Metastatic Pancreatic Carcinoma in the Ovary (tissue), 1 donor: ENCODE measurements around the gene GALNT5.

DNA sequence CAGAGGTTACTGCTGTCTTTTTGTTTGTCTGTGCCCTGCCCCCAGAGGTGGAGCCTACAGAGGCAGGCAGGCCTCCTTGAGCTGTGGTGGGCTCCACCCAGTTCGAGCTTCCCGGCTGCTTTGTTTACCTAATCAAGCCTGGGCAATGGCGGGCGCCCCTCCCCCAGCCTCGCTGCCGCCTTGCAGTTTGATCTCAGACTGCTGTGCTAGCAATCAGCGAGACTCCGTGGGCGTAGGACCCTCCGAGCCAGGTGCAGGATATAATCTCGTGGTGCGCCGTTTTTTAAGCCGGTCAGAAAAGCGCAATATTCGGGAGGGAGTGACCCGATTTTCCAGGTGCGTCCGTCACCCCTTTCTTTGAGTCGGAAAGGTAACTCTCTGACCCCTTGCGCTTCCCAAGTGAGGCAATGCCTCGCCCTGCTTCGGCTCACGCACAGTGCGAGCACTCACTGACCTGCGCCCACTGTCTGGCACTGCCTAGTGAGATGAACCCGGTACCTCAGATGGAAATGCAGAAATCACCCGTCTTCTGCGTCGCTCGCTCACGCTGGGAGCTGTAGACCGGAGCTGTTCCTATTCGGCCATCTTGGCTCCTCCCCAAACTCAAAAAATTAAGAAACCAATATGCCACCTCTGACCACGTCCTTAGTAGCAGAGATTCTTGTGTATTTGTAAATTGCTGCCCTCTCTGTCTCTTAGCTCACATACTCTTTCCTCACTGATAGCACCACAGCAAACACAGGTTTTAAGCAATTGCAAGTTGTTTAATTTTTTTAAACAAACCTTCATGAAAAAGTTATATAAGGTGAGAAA lies 29.8 kb downstream of the NEB start:
- PRO-cap = no peak

GRCh38 chr2:151791502-151792693 lies 36.3 kb downstream of the ARL5A start:
- PRO-cap = no peak

DNA sequence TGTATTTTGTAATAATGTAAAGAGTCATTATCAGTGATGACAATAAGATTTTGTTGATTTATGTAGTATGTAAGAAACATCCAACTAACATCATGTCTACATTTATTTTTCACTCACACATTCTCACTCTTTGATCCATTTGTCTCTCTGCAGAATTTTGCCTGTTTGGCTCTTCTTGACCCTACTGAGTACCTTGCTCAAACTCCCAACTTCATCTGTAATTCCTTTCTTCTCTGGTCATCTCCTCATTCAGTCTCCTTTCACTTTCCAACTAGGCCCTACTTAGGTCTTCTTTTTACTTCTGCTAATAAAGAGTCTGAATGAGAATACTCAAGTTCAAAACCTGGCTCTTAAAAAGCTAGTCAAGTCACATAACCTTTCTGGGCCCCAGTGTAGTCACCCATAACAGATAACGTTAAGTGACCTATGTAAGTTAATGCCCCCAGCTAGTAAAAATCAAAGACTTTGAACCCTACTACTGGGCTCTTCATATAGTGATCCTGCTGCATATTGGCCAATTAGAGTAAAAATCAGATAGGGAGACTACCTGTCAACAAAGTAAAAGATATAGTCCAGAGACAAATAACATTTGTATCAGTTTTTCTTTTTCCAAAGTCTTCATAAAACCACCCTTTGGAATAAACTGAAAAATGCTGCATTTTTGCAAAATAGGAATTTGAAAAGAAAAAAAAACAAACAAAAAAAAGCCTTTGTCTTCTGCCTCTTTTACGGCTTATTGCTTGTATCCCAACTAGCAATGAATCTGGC lies 17.8 kb downstream of the ARL5A start:
- PRO-cap = no peak

GRCh38 chr2:151853315-151853885 lies 25.2 kb upstream of the ARL5A start:
- PRO-cap = no peak

DNA sequence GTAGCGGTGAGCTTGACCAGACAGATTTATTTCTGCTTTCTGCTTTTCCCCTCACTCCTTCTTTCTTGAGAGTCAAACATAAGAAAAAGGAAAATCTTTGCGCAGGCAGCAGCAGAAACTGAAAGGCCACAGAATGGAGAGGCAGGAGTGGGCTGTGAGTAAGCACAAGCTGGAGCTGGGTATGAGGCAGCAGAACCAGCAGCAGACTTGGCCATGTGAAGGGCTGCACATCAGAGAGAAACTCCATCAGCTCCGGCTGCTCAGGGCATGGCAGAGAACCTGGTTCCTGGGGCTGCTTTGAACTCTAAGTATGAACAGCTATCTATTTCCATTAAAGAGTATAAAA lies 99.6 kb upstream of the ARL5A start:
- PRO-cap = no peak

- PRO-cap = no peak
Measured at GRCh38 chr2:152173822-152174247, 1.7 kb downstream of the STAM2 start.

DNA sequence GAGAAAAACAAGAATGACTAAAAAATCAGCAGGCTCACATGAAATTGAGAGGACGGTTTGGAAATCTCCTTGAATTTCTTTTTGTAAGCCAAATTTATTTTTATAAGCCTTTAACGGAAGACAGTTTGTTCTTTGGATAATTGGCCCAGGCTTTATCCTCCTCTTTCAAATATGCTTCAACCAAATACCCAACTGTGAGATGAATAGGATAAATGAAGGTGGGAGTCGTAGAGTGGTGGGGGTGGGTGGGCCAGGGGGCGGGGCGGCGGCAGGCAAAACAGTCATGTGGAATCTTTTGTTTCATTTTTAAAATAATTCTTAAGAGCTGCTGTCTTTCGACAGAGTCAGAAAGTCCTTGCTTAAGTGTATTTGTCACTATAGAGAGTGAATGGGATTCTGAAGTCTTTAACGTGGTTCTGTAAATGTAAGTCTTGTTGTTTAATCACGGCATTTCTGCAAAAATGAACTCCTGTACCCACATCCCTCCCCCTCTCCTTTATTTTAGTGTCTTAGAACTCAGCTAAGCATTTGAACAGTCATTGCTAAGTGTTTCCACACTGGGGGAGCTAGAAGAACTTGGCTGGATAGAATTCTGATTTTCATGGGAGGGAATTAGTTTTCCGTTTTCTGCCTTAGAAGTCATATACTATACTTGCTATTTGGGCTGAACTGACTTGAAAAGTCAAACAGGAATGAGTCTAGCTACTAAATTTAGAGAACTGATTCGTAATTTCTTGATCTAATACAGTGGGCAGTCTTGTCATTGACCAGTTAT lies 60.9 kb downstream of the FMNL2 start:
- PRO-cap = no peak

GRCh38 chr2:152468901-152469611 lies 134.1 kb downstream of the FMNL2 start:
- PRO-cap = unidirectional peak, minus-strand start at chr2:152469238

DNA sequence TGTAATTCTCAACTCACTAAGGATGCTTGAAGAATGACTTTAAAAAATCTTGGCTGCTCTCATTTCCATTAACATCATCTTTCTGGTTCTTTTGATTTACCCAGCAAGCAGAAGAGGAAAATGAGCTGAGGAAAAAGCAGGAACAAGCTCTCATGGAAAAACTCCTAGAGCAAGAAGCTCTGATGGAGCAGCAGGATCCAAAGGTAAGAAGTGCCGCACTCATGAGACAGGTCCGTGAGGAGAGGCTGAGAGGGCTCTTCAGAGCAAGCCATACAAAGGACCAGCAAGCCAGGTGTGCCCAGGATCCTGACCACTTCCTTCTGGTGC lies 77.4 kb downstream of the PRPF40A start:
- PRO-cap = no peak

GRCh38 chr2:156083531-156084155 lies 248.9 kb downstream of the NR4A2 start:
- PRO-cap = no peak

DNA sequence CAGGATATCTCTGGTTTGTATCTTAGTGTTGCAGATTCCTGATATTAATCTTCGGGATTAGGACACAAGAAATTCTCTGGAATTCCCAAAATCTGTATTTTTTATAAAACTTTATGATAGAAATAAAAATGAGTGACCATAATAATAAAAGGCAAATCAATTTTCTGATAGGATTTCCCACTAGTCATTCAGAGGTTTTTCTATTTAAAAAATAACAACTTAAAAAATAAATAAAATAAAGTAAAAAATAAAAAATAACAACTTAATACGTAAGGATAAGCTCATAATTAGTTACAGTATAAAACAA lies 158.9 kb downstream of the NR4A2 start:
- PRO-cap = no peak

DNA sequence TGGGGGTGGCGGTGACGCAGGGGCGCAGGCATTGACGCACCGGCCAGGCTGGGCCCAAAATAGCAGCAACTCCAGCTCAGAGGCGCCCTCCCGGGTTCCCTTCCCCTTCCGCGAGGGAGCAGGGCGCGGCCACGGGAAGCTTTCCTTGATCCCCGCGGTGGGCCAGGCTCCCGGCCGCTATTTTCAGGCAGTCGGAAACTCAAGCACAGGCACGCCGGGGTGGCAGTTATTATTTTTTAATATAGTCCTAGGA lies 2.1 kb upstream of the NR4A2 start:
- PRO-cap = bidirectional peak, plus-strand start at position 148 of the sequence, minus-strand start outside the sequence

- PRO-cap = no peak
Measured at GRCh38 chr2:156405341-156405956, 30.7 kb upstream of the GPD2 start.

GRCh38 chr2:156534921-156535601 lies 98.9 kb downstream of the GPD2 start:
- PRO-cap = no peak

DNA sequence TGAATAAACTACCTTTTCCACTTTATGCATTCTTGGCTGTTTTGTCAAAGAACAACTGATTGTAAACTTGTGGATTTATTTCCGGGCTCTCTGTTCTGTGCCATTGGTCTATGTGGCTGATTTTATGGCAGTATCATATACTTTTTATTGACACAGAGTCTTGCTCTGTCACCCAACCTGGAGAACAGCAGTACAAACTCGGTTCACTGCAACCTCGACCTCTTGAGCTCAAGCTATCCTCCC lies 6.7 kb upstream of the GALNT5 start:
- PRO-cap = no peak

GRCh38 chr2:157257361-157258296 lies at the start of gene GALNT5:
Gene GALNT5 (plus strand): TSS chr2:157257705.
- PRO-cap = unidirectional peak, plus-strand start at chr2:157257670

DNA sequence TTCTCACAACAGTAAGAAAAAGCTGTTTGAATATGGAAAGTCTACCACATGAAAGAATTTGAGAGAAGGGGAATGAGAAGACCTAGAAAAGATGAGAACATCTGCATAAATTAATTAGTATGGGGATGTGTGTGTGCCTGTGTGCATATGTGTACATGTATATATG lies 2.6 kb downstream of the CYTIP start:
- PRO-cap = no peak

DNA sequence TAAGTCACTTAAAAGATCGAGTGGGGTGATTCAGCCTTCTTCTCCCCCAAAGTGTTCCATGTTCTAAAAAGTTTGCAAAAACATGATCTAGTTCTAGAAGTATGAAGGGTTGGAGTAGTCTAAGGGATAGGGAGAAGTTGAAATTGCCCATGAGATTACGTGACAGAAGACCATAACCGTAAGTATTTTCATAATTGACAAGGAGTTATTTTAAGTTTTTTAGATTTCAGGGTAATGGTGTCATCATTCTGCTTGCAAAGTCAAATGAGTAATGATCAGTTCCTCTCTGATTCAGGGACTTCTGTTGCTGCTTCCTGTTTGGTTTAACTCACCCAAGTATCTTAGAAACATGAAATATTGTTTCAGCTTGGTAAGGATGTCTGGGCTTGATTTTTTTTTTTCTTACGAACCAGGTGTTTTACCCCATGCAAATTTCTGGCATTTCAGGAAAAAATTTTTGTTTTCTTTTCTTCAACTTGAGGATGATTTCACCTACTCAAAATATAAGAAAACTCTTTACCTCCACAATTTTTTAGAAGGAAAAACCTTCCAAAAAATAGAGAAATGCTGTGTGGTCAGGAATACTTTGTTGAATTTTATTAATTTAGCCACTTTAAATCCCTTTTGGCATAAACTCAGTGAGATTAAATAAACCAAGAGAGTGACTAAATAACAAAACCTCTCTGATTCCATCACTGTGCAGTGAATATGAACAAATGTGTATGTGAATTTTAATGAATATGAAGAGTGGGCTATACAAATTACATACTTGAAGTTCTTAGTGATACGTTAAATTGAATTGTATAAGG lies 25.6 kb upstream of the CYTIP start:
- PRO-cap = no peak

DNA sequence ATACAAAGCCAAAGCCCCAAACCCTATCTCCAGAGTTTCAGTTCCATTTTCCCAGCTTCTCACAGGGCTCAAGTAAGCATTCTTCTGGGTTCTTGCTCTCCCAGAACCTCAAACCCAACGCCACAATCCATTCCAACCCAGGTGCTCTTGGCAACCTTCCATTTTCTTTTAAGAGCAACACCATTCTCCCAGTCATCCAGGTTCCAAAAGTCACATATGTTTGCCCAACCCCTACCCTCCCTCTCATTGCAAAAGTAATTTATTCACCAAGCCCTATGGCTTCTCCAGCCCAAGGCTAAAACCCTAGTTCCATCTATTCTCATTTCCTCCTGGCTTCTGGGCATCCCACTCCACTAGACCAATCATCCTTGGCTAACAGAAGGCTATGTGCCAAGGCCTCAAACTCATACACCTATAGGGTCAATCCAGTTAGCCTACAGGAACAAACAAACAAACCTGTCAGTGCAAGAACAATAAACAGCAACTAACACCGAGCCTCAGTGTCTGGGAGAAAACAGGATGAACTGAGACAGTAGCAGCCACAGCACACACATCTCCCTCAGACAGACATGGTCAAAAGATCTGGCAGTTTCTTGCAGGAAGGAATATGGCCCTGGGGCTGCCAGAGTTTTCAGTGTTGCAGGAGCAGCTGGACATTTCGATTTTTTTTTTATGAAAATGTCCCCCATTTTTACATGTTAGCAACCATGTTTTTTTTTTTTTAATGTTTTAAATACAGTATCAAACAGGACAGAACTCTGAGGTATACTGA lies 9.0 kb downstream of the ACVR1 start:
- PRO-cap = no peak

DNA sequence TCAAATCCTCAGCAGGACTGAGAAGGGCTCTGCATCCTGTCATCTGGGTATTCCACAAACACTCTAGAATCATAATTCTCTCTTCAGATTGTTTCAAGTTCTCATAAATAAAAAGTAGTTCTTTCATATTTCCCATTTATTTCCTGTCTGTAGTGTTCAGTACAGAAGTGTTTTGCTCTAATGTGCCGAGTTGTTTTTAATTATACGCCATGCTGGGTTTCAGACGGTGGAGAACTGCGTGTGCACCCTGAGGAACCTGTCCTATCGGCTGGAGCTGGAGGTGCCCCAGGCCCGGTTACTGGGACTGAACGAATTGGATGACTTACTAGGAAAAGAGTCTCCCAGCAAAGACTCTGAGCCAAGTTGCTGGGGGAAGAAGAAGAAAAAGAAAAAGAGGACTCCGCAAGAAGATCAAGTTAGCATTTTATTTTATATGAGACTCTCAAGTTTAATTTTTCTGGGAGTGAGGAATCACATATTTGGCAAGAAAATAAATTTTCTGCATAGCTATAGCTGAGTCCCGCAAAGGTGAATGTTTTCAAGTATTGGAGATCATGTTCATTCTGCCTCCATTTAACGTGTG lies 132.4 kb upstream of the DAPL1 start:
- PRO-cap = no peak